Measurements from ENCODE around the gene TMTC4.

GRCh38 chr13:99990056-99990999 is 8.7 kb downstream of the ZIC2 start:
- PRO-cap, result no peak
- RAMPAGE, long total RNA, 5 experiments, result no peak in any of the 5 experiments
- RRBS, result 26% methylated on average over 2 of the region's 44 CpGs

- PRO-cap, result no peak
- RAMPAGE, long total RNA, 5 experiments, result no peak in any of the 5 experiments
- RRBS, result no CpG with 5 or more reads among the region's 9 CpGs
Observed at GRCh38 chr13:100090059-100090591, 1.2 kb downstream of the PCCA start.

DNA sequence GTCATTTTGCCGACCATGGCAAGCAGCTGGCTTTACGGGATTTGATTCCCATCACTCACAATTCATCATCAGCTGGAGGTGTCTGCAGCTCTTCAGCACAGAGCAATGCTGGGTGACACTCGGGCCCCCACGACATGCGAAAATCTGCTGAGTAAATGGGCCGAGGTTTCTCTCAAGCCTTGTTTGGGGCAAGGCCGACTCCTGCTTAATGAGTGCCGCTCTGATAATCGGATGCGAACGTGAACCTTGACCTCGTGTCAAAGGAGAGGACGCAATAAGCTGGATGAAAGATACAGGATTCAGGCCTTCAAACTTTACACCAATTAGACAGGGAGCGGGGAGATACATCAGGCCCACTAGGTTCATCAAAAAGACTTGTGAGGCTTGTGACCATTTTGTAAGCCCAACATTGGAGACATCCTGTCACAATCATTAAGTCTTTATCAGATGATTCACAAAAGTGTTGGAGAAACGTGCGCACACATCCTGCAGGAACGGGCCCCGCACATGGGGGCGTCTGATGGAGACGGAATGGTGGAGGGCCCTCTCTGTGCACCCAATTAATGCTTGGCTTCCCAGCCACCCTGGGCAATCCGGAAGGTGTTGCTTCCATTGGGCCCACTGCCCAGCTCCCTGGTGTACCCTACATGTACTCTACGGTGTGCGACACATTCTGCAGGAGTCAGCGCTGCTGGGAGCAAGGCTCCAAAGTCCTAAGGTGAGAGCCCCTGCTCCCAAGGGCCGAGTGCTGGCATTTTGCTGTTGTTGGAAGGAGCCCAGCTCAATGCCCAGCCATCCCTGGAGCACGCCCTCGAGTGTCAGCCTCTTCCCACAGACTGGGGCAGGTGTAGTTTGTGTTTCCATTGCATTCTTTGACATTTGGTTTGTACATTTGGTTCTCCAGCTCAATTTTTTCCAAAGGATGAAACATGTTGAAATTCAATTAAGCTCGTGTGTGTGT is 64.9 kb downstream of the GGACT start:
- PRO-cap, result no peak
- RAMPAGE, long total RNA, 5 experiments, result no peak in any of the 5 experiments
- RRBS, result no CpG with 5 or more reads among the region's 28 CpGs

DNA sequence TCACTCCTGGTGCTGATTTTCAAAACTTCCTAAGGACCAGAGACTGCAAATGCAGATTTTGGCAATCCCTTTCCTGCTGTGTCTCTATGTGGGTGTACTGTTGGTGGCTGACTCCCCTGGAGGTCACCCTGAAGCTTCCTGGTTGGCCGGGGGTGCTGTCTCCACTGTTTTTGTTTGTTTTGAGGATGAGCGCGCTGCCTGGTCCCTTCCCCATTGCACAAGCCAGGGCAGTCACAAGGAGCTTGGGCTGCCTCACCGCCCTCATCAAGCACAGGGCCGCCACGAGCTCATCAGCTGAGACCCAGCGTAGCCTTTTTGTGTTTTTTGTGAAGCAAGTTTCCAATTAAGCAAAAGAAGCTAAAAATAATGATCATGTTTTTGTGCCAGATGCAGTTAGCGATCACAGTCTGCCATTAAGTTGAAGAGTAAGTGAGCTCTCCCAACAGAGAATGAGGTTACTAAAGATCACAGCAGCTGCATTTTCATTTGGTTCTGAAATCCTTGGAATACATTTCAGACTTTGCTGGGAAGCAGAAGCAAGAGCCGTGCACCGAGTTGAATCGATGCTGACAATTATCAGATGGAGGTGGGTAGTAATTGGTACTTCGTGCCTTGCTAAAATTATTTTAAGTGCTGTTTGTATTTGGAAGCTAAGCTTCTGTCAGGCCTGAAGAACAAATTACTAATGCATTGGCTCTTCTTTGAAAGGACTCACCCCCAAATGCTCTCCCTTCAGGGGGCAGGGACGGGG is 57.8 kb downstream of the GGACT start:
- PRO-cap, result no peak
- RAMPAGE, long total RNA, 5 experiments, result no peak in any of the 5 experiments
- RRBS, result no CpG with 5 or more reads among the region's 13 CpGs

DNA sequence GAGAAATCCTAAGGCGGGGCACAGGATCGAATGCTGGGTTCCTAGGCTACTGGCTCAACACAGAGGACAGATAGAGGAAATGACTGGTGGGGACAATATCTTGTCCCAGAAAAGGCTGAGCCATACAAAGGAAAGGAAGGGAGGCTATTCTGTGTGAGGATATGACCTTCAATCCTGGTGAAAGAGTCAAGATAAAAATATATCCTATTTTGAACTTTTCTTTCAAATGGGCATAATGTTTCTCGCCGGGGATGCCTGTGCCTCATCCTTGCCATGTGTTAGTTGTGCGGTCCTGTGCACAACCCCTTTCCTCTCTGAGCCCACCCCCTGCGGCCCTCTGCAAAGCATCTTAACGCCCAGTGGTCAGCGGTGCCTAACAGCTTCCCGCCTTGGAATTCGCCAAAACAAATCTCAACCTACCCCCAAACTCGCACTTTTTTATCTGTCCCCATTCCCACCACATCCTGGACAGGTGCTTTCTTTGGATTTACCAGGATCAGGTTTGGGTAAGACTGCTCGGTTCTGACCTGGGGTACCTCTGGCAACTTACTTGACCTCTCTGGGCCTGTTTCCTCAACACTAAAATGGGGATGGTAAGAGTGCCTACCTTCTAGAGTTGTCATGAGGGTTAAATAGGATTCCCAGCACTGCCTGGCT is 5.1 kb downstream of the TMTC4 start:
- PRO-cap, result no peak
- RAMPAGE, long total RNA, 5 experiments, result no peak in any of the 5 experiments
- RRBS, result no CpG with 5 or more reads among the region's 12 CpGs

DNA sequence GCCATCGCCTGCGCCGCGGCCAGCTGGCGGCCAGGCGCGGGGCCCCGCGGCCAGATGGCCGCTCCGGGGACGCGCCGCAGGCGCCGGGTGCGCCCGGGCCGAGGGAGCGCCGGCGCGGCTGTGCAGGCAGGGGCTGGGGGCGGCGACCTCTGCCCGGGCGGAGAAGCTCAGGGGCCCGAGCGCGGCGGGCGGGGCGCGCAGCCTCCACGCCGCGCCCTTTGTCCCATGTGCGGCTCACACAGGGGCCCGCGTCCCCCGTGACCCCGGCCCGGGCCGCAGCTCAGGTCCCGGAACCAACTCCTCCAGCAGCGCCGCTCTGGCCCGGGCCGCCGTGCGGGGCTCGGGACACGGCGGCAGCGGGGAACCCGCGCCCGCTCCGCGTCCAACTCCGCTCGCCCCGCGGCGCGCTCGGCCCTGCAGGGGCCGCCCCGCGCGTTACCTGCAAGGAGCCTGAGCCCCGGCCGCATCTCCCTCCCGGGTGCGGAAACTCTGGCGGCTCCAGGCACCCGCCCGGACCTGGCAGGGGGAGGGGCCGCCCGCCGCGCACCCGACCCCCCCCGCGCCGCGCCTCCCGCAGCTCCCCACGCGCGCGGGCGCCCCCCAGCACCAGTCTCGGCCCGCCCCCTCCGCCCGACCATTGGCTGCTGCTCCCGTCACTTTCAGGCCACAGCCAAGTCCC is at the start of gene TMTC4:
TSS of gene TMTC4 (minus strand) at position 491 of the 679 bp plus-strand sequence.
- PRO-cap, result bidirectional peak, plus-strand start at position 46 of the sequence, minus-strand start outside the sequence; bidirectional peak, plus-strand start outside the sequence, minus-strand start at position 518 of the sequence
- RAMPAGE, long total RNA, 5 experiments, result start-site peak on the minus strand in 2 of 5 experiments, centred at positions 498 to 509 of the sequence, 18 to 91 reads per replicate
- RRBS, result under 1% methylated on average over 24 of the region's 98 CpGs

GRCh38 chr13:101624158-101624896 is 171.9 kb downstream of the ITGBL1 start:
- PRO-cap, result no peak
- RAMPAGE, long total RNA, 5 experiments, result no peak in any of the 5 experiments
- RRBS, result no CpG with 5 or more reads among the region's 8 CpGs

DNA sequence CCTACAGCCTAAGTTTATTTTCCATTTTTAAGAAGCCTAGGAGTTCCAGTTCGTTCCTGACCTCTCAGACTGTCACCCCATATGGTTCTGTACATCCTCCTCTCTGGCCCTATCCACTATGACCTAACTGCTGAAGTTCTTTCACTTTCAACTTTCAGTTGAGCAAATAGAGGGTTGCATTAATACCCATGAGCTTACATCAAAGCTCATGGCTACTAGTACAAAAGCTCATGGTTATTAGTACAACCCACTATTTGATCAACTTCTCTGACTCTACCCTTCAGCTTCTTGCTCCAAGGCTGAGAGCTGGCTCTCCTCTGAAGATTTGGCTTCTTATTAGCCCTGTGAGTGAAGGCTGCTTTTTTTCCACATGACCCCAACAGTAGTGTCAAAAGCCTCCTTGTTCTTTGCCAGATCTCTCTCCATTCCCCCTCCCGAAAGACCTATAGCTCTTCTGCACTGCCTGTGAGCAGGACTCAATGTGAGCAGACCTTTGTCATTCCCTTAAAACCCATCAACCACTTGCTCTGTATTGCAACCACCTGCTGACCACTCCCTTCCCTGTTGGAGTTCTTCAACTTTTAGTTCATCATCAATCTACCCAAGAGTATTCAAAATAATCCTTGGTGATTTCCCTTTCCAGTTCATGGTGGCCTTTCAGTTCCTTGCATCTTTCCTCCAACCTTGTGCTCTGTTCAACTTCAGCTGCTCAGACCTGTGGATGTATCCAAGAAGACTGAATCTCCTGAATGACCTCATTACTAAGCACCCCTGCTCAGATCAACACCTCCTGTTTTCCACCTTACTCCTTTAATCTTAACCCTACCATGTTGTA is 267.6 kb upstream of the TPP2 start:
- PRO-cap, result no peak
- RAMPAGE, long total RNA, 5 experiments, result no peak in any of the 5 experiments
- RRBS, result no CpG with 5 or more reads among the region's 2 CpGs

DNA sequence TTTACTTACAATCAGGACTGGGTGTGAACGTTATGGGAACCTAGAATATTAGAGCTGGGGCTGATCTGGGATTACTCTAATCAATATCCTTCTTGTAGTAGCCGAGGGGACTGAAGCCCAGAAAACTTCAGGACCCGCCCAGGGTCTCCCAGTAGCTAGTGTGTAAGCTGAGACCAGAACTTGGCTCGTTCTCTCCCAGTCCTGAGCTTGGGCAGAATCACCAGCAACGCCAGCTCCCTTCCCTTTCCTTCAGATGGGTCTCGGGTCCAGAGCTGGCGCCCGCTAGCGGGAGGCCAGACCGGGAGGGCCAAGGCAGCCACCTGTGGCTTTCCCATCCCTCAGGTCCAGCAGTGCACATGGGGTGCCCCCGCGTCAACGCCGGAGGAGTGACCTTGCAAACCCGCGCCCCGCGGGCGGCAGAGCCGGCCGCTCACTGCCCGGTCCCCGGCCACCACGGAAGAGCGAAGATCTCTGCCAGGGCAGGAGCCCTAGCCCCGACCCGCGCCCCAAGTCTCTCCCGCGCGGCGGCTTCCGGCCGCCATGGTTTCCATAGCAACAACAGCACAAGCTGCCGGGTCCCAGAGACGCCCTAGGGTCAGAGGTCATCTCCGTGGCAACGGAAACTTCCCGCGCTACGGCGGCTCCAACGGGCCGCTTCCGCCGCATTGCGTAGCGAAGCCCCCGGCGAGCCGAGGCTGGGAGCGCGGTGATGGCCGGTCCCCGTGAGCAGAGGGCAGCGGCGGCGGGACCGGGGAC is 202.6 kb upstream of the TPP2 start:
- PRO-cap, result bidirectional peak, plus-strand start at position 684 of the sequence, minus-strand start at position 542 of the sequence
- RAMPAGE, long total RNA, 5 experiments, result start-site peak on the plus strand in 1 of 5 experiments, centred at position 684 of the sequence, 10 reads per replicate
- RRBS, result 10% methylated on average over 34 of the region's 59 CpGs

- PRO-cap, result no peak
- RAMPAGE, long total RNA, 5 experiments, result no peak in any of the 5 experiments
- RRBS, result 12% methylated on average over 3 of the region's 36 CpGs
Observed at GRCh38 chr13:102400516-102401213, 196.1 kb upstream of the TPP2 start.

- PRO-cap, result unidirectional peak, minus-strand start at chr13:102597826
- RAMPAGE, long total RNA, 5 experiments, result no peak in any of the 5 experiments
- RRBS, result 2% methylated on average over 20 of the region's 37 CpGs
Observed at GRCh38 chr13:102597335-102598117, 740 bp downstream of the TPP2 start.

DNA sequence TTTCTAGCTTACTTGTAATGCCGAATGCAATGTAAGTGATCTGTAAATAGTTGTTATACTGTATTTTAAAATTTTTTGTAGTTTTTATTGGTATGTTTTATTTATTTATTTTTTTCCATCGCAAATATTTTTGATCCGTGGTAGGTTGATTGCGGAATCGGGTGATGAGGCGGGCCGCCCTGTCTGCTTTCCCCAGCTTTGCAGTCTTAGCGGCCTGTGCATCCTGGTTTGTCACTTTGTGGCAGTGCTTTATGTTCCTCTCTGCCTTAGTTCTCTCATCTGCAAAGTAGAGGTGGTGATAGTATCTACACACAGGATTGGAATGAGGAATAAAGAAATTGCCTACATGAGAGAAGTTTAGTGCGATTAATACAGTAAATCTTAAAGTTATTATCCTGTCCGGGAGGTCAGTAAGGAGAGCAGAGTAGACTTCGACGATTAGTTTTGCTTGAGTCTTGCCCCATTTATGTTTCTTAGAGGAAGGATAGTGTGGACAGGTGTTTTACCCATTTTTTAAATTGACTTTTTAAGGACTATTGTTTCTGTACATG is 890 bp downstream of the ERCC5 start:
- PRO-cap, result bidirectional peak, plus-strand start at position 133 of the sequence, minus-strand start outside the sequence; unidirectional peak, minus-strand start at position 200 of the sequence
- RAMPAGE, long total RNA, 5 experiments, result no peak in any of the 5 experiments
- RRBS, result no CpG with 5 or more reads among the region's 12 CpGs

GRCh38 chr13:106099826-106100056 is 435.7 kb downstream of the EFNB2 start:
- PRO-cap, result no peak
- RAMPAGE, long total RNA, 5 experiments, result no peak in any of the 5 experiments
- RRBS, result no CpG with 5 or more reads among the region's 11 CpGs

DNA sequence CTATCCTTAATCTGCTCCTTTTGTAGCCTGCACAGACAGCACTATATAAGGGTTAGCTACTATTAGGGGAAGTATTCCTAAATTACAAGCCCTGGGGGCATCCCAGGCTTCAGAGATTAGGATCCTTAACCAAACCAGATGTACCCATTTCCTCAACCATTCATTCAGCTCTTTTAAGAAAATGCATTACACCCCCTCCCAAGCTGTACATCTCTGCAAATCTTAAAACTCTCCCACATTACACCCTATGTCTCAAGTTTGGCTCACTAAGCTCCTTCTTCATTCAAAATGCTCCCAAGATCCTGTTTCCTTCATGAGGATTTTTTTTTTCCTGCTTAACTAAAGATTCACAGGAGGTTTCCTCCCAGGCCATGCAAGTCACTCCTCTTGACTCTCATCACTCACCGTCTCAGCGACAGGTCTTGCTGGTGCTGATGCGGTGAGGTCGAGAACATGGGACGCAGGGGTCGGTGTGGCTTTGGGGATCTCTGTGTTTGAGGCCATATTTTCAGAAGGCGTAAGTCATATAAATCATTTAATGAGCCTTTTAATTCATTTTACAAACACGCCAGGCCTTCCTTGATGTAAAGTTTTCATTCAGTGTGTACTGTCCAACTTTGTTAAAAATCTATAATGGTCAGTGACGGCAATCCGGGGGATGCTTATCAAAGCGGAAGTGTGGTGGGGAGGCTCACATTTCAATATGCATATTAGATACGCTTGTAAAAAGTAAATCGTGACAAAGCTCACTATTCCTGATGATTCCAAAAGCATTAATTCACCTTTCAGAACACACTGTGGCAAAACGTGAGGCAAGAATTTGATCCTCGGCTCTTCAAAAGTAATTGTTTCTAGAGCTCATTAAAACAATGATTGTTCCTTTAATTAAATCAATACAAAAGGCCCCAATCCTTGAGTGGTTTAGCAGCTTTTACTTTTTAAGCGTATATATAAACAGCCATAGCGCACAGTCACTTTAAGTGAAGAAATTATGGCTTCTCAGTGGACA is 20.4 kb downstream of the EFNB2 start:
- PRO-cap, result no peak
- RAMPAGE, long total RNA, 5 experiments, result start-site peak on the minus strand in 1 of 5 experiments, centred at position 260 of the sequence, 9 reads per replicate
- RRBS, result no CpG with 5 or more reads among the region's 17 CpGs

DNA sequence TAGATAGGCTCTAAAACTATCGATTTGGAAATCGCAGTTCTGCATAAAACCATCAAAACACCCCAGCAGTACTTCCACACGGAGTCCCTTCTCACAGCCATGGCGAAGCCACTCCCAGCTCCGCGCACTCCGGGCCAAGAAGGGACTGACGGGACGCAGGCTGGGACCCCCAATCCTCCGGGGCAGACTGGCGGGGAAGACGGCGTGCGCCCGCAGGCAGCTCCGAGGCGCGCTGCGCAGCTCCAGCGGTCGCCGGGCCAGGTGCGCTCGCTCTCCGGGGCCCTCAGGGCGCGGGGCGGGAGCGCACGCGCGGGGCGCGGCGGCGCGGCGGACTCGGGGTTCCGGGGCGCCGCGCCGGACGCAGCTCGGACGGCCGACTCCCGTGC is 605 bp downstream of the EFNB2 start:
- PRO-cap, result no peak
- RAMPAGE, long total RNA, 5 experiments, result start-site peak on the minus strand in 1 of 5 experiments, centred at position 270 of the sequence, 6 reads per replicate
- RRBS, result 1% methylated on average over 38 of the region's 49 CpGs

DNA sequence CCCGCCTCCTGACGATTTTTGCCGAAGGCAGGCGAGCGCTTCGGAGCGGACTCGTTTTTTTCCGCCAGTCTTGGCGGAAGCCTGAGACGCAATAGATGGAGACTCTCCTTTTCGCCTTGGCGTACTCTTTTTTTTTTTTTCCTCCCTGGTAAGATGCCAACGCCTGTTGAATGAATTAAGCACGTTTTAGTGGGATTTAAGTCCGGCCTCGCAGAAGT is 167 bp upstream of the ARGLU1 start:
- PRO-cap, result bidirectional peak, plus-strand start at position 67 of the sequence, minus-strand start outside the sequence
- RAMPAGE, long total RNA, 5 experiments, result no peak in any of the 5 experiments
- RRBS, result no CpG with 5 or more reads among the region's 17 CpGs

GRCh38 chr13:106917447-106918351 is 349.8 kb upstream of the ARGLU1 start:
- PRO-cap, result unidirectional peak, plus-strand start at chr13:106917550; bidirectional peak, plus-strand start at chr13:106917740, minus-strand start at chr13:106917680; unidirectional peak, minus-strand start at chr13:106917929; unidirectional peak, minus-strand start at chr13:106918115
- RAMPAGE, long total RNA, 5 experiments, result no peak in any of the 5 experiments
- RRBS, result 2% methylated on average over 28 of the region's 87 CpGs

DNA sequence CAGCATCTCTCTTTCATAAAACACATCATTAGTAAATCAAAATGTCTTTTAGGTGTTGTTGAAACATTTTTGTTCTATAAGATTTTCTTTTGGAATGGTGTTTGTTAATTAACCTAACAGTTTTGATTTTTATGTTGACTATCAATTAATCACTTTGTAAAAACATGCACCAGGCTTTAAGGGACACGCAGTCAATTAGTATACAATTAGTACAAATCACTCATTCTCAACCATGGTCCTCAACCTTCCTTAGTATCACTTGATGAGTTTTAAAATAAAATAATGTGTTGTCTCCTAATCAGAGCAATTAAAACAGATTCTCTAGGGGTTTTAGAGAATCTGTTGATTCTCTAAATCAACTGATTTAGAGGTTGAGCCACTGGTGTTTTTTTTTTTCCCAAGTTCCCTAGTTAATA is 617.6 kb downstream of the NALF1 start:
- PRO-cap, result no peak
- RAMPAGE, long total RNA, 5 experiments, result no peak in any of the 5 experiments
- RRBS, result no CpG with 5 or more reads among the region's 1 CpG

GRCh38 chr13:107724165-107724727 is 143.1 kb downstream of the NALF1 start:
- PRO-cap, result no peak
- RAMPAGE, long total RNA, 5 experiments, result no peak in any of the 5 experiments
- RRBS, result no CpG with 5 or more reads among the region's 5 CpGs

- PRO-cap, result no peak
- RAMPAGE, long total RNA, 5 experiments, result no peak in any of the 5 experiments
- RRBS, result no CpG with 5 or more reads among the region's 5 CpGs
Observed at GRCh38 chr13:107788382-107789039, 78.8 kb downstream of the NALF1 start.